Measurements from ENCODE around the gene PANK2.

DNA sequence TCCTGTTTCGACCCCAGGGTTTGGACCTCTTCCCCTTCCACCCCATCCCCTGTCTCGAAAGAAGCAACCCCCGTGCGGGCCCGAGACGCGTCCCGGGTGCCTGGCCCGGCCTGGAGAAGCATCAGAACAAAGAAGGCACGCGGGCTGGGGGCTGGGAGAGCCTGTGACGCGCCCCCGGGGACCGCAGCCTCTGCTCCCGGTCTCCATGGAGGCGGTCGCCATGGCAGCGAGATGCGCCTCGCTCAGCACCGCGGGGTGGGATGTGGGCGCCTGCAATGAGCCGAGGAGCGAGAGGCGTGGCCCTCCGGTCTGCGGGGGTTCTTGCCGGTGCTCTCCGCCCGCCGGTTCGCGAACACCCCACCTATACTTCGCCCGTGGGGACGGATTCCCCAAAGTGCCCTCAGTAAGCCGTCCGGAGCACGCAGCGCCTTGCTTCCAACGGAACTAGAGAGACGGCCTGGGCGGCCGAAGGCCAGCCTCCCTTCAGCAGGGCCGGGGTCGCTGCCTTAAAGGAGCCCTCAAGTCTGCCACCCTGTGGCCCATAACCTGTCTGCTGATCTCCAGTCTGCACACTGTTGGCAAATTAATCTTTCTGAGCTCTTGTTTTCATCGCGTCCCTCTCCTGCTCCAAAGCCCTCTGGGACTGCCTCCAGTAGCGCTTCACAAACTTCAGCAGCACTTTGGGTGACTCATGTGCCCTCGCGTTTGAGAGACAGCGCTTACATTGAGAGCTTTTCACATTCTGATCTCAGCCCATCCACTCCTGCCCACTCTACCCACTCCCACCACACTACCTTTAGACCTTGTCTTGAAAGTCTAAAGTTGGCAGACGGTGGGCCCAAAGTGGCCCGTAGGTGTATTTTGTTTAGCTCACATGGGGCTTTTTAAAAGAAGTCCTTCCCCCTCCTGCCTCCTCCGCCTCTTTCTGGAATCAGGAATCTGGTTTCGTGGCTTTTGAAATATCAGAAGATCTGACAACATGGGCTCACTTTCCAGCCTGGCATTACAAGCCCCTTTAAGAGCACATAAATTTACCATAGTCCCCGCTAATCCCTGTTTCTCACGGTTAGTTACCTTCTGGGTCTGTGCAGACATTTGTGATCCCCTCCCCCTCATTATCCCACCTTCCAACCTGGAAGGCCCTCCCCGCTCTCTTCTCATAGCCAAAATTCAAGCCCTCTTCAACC is 1.1 kb upstream of the ADISSP start:
- PRO-cap = unidirectional peak, minus-strand start at position 446 of the sequence; unidirectional peak, minus-strand start at position 574 of the sequence; unidirectional peak, minus-strand start at position 639 of the sequence
- RRBS = 1% methylated on average over 28 of the region's 61 CpGs

DNA sequence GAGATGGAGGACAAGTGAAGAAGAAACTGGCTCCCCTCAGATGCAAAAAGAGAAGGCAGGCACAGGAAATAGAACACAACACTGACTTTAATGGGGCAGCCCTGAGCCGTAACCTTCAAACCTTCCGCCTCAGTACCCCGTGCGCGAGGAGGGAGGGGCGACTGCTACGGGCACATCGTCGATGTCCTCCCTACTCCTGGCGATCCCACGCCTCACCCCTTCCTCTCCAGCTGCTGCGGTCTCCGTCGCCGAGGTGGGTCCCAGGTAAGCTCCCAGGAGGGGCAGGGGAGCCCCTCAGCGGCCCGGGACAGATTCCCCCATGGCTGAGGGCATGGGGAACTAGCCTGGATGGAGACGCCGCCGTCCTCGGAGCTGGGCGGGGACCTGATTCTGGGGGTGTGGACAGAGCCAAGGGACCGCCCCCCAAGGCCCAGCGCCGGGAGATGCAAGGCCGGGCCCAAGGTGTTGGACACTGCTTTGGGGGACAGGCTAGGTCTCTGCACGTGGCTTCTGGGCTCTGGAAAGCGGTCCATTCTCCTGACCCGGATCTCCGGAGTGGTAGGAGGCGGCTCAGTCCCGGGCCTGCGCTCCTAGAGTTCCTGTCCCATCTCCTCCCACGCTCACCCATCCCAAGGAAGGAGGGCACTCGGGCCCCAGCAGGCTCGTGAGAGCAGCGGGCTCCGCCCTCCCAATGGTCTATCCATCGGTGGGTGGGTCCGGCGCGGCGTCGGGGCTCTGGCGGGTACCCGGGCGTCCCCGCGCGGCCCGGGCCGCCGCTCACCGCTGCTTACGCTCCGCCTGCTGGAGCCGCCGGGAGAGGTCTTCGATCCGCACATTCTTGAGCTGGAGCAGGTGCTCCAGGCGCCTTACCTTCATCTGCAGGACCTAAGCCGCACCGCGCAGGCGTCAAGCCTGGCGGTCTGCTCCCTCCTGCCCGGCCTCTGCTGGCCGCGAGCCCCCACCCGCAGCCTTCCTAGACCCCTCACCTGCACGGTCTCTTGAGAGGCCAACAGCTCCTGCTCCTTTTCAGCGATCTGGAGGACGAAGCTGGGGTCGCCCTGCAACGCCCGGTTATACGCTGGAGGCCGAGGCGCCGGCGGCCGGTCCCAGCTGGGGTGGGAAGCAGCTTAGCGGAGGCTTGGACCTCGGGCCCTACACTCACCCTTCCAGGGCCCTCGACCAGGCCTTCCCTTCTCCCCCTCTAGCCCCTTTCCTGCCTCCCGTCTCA is 3.4 kb downstream of the SPEF1 start:
- PRO-cap = bidirectional peak, plus-strand start at position 472 of the sequence, minus-strand start at position 368 of the sequence; bidirectional peak, plus-strand start at position 703 of the sequence, minus-strand start at position 557 of the sequence
- RRBS = 4% methylated on average over 24 of the region's 86 CpGs

DNA sequence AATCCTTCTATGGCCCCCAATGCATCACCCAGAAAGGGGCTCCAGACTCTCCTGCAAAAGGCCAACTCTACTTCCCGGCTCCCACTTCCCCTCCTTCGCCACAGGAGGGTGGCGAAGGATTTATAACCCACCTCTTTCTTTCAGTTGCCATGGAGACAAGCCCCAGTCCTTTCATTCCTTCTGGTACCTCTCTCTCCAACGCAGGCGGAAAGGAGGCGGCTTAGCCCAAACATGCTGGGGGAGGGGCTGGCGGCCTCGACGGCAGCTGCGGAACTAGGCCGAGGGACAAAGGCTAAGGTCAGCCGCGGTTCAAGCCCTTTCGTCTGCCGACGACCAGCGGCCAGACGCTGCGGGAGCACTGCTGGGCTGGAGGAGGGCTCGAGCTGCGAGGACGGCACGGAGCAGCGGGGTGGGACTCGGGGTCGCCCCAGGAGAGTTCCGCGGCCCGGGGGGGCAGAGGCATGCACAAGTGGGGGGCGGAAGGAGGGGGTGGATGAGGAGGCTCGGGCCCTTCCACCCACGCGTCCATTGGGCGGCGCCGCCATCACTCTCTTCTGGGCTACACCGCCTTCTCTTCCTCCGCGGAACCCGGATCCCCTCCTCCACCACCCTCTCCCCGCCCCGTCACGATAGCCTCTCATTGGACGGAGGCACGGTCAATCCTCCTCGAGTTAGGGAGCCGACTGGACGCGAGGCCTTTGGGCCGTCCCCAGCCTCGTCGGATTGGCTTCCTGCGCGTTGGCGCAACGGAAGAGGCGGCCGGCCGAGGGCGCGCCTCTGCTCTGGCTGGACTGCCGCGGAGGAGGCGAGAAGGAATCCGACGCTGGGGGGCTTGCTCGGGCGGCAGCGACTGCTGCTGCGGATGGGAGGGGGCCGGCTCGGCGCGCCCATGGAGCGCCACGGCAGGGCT is at the start of gene PANK2:
TSS of gene PANK2 (plus strand) at position 780 of the 910 bp plus-strand sequence.
- PRO-cap = bidirectional peak, plus-strand start at position 780 of the sequence, minus-strand start at position 556 of the sequence
- RRBS = under 1% methylated on average over 9 of the region's 76 CpGs

DNA sequence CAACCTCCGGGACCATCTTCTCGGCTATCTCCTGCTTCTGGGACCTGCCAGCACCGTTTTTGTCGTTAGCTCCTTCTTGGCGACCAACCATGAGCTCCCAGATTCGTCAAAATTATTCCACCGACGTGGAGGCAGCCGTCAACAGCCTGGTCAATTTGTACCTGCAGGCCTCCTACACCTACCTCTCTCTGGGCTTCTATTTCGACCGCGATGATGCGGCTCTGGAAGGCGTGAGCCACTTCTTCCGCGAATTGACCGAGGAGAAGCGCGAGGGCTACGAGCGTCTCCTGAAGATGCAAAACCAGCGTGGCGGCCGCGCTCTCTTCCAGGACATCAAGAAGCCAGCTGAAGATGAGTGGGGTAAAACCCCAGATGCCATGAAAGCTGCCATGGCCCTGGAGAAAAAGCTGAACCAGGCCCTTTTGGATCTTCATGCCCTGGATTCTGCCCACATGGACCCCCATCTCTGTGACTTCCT is 8.5 kb upstream of the RNF24 start:
- PRO-cap = no peak
- RRBS = no CpG with 5 or more reads among the region's 25 CpGs

DNA sequence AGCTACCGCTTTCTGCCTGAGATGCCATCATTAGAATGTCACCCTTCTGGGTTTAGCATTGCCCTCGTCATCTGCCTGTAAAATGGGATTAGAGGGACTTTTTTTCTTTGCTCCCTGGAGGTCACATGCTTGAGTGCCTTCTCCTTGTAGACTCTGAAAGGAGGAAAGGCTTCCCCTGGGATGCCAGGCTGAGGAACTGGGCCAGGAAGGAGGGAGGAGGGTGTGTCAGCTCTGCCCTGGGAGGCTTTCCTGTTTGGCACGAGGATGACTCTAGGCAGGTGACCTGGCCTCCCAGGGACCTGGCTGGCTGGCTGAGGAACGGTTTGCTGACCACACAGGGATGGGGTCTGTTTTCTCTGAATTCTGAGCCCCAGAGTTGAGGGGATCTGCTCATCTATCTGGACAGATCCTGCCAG is 4.6 kb downstream of the SMOX start:
- PRO-cap = no peak
- RRBS = no CpG with 5 or more reads among the region's 4 CpGs

- PRO-cap = no peak
- RRBS = no CpG with 5 or more reads among the region's 9 CpGs
These were observed 48.3 kb upstream of the ADRA1D start for GRCh38 chr20:4297368-4297895.

DNA sequence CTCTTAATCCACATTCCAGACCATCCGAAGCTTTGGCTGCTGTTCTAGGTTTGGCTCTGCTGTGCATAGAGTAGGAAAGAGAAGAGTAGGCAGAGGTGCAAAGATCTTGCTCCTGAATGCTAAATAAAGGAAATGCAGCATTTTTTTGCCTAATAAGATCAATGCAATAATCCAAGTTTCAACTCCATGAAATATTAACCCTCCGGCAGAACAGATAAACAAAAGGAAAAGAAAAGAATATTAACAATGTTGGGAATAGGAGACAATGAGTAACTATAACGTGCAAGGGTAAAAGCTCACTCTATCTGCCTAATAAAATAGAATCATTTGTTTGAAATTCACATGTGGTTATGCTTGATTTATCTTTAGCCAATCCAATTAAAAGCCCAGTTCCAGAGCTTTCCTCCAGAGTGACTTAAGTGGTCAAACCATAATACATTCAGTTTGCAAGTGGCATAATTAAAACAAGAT is 216.2 kb upstream of the PRNP start:
- PRO-cap = no peak
- RRBS = no CpG with 5 or more reads among the region's 3 CpGs

- PRO-cap = no peak
- RRBS = no CpG with 5 or more reads among the region's 4 CpGs
These were observed 173.4 kb upstream of the PRNP start for GRCh38 chr20:4512782-4513414.

- PRO-cap = no peak
- RRBS = no CpG with 5 or more reads among the region's 11 CpGs
These were observed 21.6 kb upstream of the PRNP start for GRCh38 chr20:4664486-4665284.

DNA sequence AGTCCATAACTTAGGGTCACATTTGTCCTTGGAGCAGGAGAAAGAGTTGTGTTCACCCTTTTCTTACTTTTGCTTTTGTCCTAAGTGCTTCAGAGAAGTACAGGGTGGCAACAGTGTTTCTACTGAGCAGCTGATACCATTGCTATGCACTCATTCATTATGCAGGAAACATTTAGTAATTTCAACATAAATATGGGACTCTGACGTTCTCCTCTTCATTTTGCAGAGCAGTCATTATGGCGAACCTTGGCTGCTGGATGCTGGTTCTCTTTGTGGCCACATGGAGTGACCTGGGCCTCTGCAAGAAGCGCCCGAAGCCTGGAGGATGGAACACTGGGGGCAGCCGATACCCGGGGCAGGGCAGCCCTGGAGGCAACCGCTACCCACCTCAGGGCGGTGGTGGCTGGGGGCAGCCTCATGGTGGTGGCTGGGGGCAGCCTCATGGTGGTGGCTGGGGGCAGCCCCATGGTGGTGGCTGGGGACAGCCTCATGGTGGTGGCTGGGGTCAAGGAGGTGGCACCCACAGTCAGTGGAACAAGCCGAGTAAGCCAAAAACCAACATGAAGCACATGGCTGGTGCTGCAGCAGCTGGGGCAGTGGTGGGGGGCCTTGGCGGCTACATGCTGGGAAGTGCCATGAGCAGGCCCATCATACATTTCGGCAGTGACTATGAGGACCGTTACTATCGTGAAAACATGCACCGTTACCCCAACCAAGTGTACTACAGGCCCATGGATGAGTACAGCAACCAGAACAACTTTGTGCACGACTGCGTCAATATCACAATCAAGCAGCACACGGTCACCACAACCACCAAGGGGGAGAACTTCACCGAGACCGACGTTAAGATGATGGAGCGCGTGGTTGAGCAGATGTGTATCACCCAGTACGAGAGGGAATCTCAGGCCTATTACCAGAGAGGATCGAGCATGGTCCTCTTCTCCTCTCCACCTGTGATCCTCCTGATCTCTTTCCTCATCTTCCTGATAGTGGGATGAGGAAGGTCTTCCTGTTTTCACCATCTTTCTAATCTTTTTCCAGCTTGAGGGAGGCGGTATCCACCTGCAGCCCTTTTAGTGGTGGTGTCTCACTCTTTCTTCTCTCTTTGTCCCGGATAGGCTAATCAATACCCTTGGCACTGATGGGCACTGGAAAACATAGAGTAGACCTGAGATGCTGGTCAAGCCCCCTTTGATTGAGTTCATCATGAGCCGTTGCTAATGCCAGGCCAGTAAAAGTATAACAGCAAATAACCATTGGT is 13.2 kb downstream of the PRNP start:
- PRO-cap = no peak
- RRBS = no CpG with 5 or more reads among the region's 27 CpGs

GRCh38 chr20:4869389-4870224 is 46.2 kb upstream of the RASSF2 start:
- PRO-cap = no peak
- RRBS = no CpG with 5 or more reads among the region's 19 CpGs

- PRO-cap = no peak
- RRBS = no CpG with 5 or more reads among the region's 10 CpGs
These were observed 74.9 kb upstream of the RASSF2 start for GRCh38 chr20:4898196-4898832.

- PRO-cap = no peak
- RRBS = no CpG with 5 or more reads among the region's 6 CpGs
These were observed 81.7 kb upstream of the RASSF2 start for GRCh38 chr20:4905129-4905562.

DNA sequence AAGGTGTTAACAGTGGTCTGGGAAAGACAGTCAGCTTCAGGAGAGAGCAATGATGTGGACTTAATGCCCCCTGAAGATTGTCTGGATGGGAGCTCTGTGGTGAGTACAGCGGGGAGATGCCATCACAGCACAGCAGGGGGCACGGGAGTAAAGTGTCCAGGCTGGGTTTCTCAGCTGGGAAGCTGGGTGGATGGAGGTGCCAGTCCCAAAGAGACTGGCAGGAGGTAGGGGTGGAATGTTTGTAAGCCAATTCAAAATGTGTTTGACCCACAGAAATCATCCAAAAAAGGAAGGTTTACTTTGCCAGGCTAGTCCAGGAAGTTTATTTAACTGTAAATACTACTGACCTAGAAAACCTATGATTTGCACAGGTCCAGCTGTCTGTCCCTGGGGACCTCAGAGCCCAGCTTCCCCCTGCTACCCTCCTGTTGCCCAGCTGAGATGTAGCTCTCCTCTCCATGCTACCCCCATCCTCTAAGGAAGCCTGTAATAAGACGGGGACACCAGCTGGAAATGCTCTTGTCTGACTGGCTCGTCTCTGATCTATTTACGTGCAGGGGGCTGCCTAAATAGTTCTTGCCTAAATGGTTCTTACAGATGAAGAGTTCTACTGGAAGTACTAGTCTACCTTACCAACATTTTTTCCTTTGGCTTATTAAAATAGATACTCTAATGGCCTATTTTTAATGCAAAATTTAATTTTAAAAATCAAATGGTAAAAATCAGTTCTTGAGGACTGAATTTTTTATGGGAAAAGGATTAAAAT is 83.8 kb downstream of the SLC23A2 start:
- PRO-cap = no peak
- RRBS = no CpG with 5 or more reads among the region's 5 CpGs

DNA sequence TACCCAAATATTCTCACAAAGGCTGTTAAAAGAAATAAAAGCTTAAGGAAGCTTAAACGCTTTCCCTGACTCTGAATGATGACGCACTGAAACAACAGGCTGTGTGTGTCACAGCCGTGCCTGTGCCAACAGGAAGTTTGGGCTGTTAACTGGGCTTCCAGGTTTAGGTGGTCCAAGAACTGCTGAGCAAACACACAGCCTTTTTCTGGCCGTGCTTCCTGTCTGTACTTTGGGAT is 75.2 kb downstream of the SLC23A2 start:
- PRO-cap = no peak
- RRBS = no CpG with 5 or more reads among the region's 4 CpGs

DNA sequence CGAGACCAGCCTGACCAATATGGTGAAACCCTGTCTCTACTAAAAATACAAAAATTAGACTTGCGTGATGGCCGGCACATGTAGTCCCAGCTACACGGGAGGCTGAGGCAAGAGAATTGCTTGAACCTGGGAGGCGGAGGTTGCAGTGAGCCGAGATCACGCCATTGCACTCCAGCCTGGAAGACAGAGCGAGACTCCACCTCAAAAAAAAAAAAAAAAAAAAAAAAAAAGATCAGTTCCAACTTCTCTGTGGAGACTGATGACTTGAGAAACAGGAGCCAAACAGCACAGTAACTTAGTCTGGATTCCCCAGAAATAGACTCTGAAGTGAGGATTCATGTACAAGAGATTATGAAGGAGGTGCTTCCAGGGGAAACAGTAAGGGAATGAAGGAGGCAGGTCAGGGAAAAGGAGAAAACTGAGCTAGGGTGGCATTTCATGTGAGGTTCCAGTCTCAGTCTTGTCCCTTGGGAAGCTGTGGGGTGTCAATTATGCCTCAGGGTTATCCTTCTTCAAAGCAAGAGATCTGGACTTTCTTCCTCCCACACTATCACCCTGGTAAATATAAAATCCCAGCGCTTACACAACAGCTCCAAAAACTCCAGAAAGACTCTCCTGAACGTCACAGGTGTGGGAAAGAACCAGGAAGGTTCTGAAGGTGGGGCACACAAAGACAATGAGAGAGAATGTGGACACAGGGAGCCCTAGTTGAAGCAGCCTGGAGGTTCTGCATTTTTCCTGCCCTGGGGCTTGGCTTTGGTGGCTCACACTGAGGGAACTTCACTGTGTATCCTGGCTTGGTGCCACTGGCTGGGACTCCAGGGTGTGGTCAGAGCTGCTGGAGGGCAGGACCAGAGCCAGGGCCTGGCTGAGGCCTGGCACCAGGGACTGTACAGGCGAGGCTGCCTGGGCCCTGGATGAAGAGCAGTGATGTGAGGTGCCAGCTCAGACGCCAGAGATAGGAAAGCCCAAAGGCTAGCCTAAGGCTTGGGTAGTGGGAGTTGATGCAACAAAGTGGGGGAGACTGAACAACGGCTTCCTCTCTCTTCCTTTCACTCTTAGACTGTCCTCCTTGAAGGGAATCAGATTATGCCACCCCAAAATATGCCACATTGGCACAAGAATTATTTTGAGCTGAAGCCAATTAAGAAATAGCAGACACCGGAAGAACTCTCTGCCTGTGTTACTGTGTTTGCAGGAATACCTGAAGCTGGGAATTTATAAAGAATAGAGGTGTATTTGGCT is 39.8 kb downstream of the TMEM230 start:
- PRO-cap = no peak
- RRBS = no CpG with 5 or more reads among the region's 14 CpGs

GRCh38 chr20:5100537-5101035 is 12.3 kb downstream of the TMEM230 start:
- PRO-cap = no peak
- RRBS = no CpG with 5 or more reads among the region's 8 CpGs

DNA sequence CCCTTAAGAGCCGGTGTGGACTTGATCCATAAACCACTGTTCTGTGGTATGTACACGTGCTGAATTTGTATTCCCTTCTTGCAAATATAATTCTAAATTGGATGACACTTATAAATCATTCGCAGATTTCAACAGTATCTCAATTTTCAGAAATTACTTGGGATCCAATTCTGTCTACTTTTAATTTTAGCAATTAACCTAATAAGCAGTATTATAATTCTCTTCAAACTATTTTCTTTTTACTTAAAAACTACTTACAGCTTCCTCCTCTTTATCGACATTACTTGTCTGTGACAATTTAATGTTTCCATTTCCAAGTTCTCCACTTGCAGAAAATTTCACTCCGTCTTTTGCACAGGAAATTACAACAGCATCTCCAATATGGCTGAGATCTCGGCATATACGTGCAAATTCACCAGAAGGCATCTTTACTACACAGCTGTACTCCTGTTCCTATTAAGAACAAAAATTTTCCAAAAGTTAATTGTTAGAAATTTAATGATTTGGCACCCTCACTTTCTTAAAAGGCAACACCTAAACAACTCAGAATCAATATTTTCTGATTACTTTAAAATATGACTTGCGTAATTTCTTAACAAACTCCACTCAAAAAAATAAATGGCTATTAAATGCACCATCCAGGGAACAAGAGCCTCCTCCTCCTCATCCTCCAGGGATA is 2.4 kb downstream of the PCNA start:
- PRO-cap = no peak
- RRBS = no CpG with 5 or more reads among the region's 8 CpGs

DNA sequence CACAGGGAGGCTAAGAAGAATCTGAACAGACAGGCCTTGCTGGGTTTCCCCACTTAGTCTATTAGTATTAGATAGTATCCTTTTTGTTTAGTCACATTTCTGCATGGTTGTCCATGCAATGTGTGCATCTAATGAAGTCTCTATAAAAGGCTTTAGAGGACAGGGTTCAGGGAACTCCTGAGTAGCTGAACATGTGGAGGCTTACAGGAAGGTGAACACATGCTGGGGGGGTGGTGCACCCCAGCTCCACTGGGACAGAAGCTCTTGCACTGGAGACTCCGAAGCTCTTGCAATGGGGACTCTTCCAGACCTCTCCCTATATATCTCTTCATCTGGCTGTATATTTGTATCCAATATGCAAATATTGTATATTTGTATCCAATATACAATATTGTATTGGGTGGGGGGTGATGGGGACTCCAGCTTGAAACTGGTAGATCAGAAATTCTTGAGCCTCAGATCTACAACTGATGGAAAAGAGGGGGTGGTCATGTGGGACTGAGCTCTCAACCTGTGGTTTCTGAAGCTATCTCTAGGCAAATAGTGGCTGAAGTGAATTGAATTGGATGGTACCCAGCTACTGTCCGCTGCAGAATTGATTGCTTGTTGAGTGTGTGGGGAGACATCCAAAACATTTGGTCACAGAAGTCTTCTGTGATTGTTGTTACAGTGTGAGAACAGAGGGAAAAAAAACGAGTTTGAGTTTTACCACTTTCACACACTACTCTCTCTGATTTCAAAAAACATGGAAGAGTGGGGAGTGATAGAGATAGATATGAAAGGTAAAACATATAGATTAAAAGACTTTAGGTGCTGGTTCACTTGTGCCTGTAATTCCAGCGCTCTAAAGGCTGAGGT is 14.6 kb downstream of the CDS2 start:
- PRO-cap = no peak
- RRBS = no CpG with 5 or more reads among the region's 4 CpGs

- PRO-cap = no peak
- RRBS = no CpG with 5 or more reads among the region's 2 CpGs
These were observed 70.2 kb downstream of the GPCPD1 start for GRCh38 chr20:5540668-5541024.